SP-49 (cell line): Measurements from ENCODE around the genes NALF2, DLG3 and CXorf65.

DNA sequence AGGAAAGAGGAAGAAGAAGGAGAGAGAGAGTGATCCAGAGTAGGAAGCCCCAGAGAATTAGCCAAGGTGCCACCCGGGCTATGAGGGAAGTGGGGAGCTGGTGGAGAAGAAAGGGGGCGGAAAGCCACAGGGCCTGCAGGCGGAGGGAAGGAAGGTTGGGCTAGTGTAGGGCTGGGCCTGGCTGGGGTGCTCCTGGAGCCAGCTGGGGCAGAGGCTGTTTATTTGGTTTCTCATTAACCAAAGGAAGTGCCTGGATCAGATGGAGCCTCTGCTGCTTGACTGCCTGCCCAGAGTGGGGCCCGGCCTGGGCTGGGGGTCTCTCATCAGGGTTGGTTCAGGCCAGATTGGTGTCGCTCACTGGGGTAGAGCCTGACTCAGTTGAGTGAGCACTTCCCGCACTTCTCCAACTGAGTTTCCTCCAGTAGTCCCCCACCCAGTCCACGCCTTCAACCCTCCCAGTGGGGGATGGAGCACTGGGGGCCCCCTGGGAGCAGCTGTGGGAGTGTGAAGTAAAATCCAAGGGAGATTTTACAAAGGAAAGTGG lies 14.3 kb downstream of the EFNB1 start:
- PRO-cap = no peak

DNA sequence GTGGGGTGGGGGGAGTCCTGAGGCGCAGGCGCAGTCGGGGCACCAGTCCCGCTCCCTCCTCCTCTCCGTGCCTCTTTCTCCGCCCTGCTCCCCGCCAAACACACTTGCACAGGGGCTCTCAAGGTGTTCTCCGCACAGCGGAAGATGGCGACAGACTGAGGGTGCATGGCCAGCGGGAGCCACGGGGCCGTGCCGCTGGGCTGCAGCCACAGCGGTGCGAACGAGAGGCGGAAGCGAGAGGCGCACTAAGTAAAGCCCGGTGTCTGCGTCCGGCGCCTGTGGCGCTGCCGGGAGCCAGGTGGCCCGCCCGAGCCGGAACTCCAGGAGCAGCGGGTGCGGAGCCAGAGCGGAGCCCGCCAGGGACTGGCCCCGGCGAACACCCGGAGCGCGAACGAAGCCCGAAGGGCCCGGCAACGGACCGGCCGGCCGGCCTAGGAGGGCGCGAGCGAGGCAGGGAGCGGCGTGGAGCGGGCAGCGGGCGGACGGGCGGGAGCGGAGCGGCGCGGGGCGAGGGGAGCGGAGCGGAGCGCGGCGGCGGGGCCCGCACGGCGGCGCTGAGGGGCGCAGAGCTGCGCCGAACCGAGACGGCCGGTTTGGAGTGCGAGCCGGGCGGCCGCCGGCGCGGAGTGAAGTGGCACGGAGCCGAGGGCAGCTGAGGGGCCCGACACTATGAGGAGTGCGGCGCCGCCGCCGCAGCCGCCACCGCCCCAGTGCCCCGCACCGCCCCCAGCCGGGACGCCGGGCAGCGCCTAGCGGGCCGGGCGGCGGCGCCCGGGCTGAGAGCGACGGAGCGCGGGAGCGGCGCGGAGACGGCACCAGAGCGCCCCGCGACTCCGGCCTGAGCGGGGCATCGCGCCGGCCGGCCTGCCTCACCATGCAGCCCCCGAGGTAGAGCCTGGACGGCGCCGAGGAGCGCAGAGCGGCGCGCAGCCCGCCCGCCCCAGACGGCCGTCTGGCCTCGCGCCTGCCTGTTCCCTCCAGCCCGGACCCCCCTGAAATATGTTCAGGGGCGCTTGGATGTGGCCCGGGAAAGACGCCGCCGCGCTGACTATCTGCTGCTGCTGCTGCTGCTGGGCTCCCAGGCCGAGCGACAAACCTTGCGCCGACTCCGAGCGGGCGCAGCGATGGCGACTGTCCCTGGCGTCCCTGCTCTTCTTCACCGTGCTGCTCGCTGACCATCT lies at the start of gene NALF2:
Gene NALF2, plus strand, starts transcription at position 43 of the 1,181 bp plus-strand sequence.
- PRO-cap = no peak

- PRO-cap = no peak
Observed at GRCh38 chrX:70444632-70445105, at the start of gene DLG3. Gene DLG3, plus strand, starts transcription at chrX:70444835.

DNA sequence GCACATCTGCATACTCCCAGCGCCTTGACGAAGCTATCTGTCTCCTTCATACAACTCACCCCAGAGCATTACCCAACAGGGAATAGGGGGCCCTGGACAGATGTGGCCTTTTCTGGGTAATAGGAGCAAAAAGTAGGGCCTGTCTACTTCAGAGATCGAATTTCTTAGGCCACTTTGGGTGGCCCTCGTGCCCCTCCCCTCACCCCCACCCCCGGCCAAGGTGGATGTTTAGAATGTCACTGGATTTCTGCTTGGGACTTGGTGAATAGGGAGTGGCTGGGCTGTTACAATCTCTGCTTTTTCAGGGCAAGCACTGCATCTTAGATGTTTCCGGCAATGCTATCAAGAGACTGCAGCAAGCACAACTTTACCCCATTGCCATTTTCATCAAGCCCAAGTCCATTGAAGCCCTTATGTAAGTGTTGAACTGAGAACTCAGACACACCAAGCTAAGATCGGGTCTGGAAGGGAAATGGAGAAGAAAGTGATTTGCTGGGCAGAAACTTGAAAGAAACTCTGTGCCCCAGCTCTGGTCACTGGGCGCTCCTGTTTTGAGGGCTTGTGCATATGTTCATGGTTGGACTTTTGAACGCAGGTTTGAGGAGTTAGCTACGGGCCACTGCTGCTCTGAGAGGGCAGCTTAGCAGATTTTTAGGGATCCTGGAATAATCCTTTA lies 55.7 kb downstream of the DLG3 start:
- PRO-cap = no peak

- PRO-cap = no peak
Observed at GRCh38 chrX:71106618-71106880, at the start of gene CXorf65. Gene CXorf65, minus strand, starts transcription at chrX:71106740.

DNA sequence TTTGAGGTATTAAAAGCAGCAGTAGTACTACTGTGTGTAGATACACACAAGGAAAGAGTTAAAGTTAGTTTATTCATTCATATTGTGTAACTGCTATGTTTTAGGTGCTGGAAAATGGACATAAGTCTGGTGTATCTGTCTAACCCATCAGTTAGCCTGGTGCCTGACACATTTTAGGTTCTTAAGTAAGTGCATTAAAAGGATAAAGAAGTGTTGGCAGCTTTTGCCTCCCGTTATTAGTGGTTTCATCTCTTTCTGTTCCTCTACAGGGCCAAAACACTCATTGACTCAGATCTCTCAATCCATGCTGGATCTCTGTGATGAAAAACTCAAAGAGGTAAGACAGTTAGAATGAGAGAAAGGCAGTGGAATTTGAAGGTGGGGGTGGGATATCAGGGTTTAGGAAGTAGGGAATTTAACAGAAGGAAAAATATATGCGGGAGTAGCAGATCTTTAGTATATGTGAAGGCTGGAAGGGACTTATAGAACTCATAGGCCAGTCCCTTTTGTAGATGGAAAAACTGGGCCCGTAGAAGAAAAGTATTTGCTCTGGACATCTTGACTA lies 55.0 kb downstream of the TAF1 start:
- PRO-cap = no peak

DNA sequence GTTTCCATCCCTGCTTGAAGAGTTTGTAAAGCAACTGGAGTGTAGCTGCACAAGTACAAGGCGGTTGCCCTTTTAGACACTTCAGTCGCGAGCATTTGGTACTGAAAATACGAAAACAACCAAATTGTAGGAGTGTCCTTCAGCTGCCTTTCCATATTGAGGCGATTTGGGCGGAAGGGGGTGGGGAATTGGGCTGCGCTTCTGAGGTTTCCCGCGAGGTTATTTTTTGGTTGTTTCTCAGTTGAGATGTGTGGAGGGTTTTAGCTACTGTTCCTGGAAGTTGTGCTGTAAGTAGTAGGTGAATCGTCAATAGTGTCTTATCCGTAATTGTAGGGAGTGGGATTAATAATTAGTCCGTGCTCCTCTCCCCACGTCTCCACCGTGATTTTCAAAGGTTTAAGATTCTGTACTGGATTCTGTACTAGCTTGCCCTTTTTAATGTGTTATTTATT lies 1.4 kb downstream of the OGT start:
- PRO-cap = unidirectional peak, plus-strand start at position 240 of the sequence

- PRO-cap = no peak
Observed at GRCh38 chrX:71548886-71549343, 16.0 kb downstream of the OGT start.

DNA sequence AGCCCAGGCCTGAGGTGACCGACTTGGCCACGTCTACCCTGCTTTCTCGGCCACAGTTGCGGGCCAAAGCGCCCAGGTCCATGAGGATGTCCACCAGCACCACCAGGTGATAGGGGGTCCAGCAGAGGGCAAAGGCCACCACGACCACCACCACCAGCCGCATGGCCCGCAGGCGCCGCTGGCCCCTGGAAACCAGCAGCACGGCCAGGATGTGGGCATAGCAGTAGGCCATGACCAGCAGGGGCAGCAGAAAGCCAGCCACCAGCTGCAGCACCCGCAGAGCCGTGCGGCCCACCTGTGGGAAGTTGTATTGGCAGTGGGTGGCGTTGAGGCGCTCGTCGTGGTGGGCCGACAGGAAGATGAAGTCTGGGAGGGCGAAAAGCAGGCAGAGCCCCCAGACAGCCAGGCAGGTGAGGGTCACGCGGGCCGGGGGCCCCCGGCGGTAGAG lies 1.7 kb downstream of the CXCR3 start:
- PRO-cap = no peak

DNA sequence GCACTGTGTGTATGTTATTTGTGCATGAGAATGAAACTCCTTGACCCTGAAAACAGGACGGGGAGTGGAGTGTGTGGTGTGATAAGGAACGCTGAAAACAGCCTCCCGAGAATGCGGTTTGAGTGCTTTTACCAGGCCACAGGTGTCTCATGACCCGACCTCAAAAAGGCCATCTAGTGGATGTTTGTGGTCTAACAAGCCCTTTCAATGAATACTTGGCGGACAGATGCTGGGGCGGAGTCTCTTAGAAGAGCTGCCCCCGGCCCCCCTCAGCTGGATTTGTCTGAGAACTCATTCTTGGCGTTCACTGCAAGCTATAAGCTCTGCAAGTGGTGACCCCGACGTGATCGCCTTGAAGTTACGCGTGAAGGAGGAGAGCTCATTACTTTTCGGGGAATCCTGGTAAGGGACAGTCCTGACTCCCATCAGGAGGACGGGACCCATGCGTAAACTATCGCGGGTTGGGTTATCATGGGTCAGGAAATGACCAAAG lies 21.1 kb downstream of the CXorf49 start:
- PRO-cap = no peak

DNA sequence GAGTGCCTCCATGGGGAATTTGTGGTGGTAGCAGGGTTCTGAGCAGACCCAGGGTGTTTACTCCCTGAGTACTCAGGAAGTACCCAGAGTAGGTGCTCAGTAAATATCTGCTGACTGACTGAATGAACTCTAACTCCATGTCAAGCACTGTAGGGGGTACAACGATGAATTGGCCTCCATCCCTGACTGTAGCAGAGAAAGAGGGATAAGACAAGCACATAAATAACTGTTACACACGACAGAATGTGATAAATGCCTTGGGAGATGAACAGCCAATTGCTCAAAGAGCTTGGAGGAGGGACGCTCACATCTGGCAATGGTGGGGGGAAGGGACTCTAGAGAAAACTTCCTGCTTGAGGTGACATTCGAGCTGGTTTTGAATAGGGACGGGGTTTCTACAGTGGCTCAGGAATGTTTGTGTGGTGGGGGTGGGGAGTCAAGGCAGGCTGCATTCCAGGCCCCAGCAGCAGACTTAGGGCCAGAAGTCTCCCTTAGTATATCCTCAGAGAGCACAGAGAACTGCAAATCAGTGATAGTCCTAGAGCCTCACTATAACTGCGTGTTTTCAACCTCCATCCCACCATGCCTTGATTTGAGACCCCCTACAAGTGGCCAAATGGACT lies 47.1 kb downstream of the NHSL2 start:
- PRO-cap = no peak

- PRO-cap = no peak
Observed at GRCh38 chrX:72020185-72020549, 109.5 kb downstream of the NHSL2 start.

DNA sequence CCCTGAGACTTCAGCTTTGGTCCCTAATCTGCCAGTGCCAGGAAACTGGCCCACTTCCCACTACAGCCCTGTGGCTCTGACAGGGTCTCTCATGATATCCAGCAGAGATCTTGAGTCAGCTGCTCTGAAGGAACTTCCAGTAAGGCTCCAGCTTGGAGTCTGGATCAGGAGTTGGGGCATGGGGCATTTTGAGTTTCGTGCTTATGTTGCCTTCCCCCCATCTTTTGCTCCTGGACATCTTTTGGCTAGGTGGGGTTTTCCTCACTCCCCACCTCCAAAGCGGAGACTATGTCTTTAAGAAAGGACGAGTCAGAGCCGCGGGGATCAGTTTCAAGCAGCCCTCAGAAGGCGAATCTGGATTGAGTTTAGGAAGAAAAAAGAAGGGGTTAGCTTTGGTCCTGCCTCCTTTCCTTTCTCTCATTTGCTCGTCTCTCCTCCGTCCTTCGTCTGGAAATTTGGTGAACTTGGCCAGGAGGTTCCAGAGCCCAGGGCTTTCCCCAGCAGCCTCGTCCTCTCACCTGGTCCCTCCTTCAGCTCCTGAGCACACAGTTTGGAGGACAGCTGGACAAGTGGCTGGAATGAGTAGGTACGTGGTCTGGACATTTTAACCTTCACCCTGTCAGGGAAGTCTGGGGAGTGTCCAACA lies 116.6 kb downstream of the NHSL2 start:
- PRO-cap = no peak

GRCh38 chrX:72344613-72345153 lies 39.0 kb upstream of the CITED1 start:
- PRO-cap = no peak

- PRO-cap = no peak
Observed at GRCh38 chrX:72473712-72474643, 98.7 kb downstream of the HDAC8 start.

DNA sequence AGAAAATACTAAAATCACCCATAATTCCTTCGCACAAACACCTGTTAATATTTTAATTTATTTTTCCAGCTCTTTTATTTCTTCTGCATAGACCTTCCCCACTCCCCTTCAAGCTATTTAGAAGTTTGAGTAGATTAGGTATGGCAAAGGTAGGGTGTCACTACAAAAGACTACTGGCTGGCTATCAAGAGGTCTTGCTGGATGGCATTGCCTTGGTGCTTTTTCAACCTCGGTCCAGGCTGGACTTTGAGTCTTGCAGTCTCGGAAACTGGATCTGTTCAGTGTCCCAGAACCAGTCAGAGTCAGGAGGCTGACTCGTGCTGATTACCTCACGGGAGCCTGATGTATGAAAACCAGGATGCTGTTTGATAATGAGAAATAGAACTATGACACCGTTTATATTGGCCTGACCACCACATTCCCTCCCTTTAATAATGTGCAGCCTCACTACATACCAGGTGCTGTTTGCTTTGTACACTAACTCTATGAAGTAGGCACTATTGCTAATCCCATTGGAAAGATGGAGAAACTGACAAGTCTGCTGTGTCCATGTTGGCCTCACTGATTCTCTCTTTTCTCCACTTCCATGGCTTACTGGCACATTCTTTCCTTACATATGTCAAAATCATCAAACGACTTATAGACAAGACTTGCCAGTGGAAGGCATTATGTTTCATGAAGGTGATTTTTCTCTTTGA lies 2.7 kb upstream of the PHKA1 start:
- PRO-cap = no peak

GRCh38 chrX:72740632-72741065 lies 26.5 kb upstream of the PHKA1 start:
- PRO-cap = no peak

DNA sequence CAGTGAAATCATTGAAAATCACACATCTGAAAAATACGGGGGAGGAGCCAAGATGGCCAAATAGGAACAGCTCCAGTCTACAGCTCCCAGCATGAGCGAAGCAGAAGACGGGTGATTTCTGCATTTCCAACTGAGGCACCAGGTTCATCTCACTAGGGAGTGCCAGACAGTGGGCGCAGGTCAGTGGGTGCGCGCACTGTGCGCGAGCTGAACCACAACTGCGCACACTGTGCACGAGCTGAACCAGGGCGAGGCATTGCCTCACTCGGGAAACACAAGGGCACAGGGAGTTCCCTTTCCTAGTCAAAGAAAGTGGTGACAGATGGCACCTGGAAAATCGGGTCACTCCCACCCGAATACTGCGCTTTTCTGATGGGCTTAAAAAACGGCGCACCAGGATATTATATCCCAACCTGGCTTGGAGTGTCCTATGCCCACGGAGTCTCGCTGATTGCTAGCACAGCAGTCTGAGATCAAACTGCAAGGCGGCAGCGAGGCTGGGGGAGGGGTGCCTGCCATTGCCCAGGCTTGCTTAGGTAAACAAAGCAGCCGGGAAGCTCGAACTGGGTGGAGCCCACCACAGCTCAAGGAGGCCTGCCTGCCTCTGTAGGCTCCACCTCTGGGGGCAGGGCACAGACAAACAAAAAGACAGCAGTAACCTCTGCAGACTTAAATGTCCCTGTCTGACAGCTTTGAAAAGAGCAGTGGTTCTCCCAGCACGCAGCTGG lies 51.9 kb upstream of the CHIC1 start:
- PRO-cap = no peak

- PRO-cap = no peak
Observed at GRCh38 chrX:74004008-74004926, 299.7 kb upstream of the ZCCHC13 start.

DNA sequence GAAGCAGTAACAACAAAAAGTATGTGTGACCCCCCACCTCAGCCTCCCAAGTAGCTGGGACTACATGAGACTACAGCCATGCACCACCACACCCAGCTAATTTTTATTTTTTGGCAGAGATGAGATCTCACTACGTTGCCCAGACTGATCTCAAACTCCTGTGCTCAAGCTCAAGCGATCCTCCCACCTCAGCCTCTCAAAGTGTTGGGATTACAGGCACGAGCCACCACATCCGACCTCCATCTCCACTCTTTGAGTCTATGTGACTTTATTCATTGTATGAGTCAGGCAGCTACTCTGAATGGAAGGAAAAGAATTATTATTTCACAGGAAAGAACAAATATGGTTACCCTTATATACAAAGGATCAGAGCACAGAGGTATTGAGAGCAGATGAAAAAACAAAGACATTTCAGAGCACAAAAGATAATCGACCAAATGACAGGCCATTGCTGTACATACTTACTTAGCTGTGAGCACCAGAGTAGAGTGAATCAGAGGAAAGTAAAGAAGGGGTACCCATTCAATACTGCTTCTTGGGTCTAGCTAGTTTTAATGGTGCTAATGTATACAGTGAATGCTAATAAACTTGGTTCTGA lies 28.6 kb upstream of the ZCCHC13 start:
- PRO-cap = no peak